ENCODE results near the gene PLBD1.

GRCh38 chr12:12180939-12181668 is 85.7 kb downstream of the LRP6 start:
- PRO-cap = no peak

- PRO-cap = no peak
Observed at GRCh38 chr12:12482128-12483346, 80.1 kb downstream of the DUSP16 start.

GRCh38 chr12:12494198-12494764 is 68.4 kb downstream of the DUSP16 start:
- PRO-cap = no peak

DNA sequence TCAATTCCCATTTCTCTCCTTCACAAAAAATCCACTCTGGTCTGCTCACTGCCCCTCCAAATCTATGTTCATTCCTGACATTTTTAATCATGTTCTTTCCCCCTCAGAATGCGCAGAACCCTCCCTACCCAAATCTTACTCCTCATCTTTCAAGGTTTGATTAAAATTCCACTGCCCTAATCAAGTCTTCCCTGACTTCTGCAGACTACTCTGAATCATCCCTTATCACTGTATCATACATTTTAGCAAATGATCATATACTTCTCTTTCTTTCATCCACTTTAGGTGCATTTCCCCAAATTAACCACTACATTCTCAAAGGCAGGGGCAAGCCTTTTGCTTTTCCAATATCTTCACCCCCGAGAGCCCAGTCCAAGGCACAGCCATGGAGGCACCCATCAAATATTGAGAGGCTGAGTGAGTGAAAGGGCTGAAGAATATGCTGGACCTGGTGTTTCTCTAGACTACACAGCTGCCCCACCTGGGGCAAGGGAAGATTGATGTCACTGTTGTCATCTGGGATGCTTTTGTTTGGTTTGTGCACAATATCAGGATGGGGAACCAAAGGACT is 51.2 kb downstream of the DUSP16 start:
- PRO-cap = no peak

DNA sequence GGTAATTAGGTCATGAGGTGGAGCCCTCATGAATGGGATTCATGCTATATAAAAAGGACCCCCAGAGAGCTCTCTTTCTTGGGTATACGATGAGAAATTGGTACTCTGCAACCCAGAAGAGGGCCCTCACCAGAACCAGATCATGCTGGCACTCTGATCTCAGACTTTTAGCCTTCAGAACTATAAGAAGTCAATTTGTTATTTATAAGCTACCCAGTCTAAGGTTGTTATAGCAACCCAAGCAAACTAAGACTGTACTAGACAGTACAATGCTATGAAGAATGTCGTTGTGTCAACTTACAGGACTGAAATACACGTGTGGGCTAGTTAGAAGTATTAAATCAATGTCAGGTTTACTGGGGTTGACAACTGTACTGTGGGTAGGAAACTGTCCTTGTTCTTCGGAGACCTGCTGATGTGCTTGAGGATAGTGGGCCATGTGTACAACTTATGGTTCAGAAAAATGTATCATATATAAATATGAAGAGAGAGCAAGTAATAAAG is 19.7 kb downstream of the DUSP16 start:
- PRO-cap = no peak

DNA sequence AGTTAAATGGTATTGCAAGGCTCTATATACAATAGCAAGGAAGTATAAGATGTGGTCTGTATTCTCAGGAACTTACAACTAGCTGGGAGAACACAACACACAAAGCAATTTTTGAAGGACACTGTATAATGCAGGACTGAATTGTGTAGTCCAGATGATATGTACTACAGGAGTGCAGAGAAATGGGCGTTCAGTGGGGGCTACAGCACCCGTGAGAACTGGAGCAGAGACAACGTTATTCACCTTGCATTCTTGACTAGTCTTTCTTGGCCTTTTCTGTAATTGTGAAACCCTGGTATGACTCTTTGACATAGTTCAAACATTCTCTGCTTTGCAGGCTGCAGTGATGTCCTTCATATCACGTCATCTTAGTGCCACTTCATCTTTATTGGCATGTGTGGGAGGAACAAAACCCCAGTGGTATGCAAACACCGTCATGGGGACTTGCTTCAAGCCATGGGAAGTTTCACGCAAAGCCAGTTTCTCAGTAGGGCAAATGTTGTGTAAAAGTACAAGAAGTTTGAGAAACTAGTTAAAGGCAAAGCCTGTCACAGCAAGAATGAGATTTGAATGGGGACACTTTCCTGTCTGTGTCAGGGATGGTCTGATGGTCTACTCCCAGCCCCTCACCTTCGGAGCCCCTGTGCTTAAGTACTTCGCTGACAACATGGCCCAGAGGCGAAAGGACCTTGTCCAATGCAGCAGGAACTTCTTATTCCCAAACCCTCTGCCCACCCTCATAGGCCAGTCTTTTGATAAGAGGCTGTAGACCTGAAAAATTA is 20.2 kb upstream of the DUSP16 start:
- PRO-cap = no peak

- PRO-cap = no peak
Observed at GRCh38 chr12:12626324-12626853, 14.7 kb downstream of the CREBL2 start.

- PRO-cap = no peak
Observed at GRCh38 chr12:12720963-12721638, 3.9 kb downstream of the CDKN1B start.

DNA sequence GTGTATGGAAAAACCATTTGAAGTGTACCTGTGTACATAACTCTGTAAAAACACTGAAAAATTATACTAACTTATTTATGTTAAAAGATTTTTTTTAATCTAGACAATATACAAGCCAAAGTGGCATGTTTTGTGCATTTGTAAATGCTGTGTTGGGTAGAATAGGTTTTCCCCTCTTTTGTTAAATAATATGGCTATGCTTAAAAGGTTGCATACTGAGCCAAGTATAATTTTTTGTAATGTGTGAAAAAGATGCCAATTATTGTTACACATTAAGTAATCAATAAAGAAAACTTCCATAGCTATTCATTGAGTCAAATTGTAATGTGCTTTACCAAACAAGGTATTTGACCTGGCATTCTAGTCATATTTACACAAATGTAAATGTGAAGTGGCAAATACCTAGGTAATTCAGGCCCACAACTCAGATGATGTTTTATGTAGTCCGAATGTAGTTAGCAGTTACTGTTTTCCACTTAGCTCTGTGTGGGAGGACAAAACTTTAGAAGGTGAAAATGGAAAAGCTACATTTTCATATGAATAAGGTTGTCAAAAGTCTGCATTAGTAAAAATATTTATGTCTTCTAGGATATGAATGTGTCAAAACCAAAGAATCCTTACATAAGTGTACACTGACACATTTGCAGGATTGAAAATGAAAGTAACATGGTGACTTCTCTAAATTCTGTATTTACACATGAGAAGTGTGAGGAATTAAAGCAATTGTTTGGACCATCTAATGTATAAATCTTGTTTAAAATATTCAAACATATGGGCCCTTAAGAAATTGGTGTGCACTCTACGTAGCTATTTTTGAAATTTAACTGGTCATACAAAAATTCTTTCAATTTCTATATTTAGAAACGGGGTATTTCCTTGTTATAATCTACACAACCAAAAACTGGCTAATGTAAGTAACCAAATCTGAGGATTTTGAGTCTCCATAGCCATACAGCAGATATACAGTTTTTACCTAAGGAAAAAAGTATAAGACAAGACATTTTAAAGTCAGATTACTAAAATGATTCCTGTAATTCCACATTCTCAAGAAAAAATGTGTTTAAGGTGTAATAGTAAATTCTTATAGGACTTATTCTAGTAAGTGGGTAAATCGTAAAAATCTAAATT is 5.3 kb downstream of the CDKN1B start:
- PRO-cap = no peak

DNA sequence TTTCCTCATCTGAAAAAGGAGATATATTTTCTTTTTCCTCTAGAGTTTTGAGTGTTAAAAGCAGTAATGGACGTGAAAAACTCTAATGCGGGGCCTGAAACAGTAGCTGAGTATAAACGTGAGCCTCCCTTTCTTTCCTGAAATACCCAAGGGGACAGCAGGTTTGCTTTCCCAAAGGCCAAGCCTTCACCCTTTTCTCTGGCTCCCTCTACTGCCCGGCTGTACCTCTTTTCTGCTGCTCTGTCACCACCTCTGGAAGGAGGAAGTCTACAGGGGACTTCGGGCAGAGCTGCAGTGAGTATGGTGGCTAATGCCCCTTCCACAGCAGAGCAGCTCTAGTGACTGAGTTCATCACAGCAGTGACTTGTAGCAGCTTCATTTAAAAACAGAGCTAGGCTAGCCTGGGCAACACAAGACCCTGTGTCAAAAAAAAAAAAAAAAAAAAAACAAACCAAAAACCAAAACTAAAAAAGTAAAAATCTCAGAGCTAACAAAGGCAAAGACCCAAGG is 23.7 kb upstream of the GPRC5D start:
- PRO-cap = no peak

- PRO-cap = no peak
Observed at GRCh38 chr12:13001698-13002036, 1.6 kb upstream of the HEBP1 start.

GRCh38 chr12:13087607-13088845 is 15.4 kb downstream of the GSG1 start:
- PRO-cap = no peak

DNA sequence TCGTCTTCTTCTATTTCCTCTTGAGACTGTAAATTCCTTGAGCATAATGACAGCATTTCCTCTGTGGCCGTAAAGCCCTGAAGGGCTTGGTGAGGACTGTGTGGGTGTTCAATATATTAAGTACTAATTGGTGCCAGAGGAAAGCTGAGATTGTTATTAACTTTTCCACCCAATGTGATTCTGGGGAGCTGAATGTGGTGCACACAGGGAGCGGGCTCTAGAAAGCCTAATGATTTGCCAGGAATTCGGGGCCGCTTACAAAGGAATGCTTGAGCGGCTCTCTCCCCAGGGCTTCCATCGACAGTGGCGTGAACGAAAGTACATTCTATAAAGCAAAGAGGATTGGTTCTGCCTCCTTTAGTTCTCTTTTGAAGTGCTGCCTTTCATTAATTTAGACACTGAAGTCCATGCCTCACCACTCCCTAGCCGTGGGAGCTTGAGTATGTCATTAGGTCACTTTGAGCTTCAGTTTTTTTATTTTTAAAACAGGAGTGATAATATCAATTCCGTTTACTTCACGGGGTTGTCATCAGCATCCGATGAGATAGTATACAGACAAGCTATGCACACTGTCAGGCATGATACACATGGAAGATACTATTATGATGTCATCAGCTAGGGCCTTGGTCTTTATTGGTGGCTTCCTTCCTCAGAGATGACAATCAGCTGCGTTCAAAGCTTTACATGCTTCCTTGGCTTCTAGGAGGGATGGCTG is 10.9 kb upstream of the GSG1 start:
- PRO-cap = no peak

DNA sequence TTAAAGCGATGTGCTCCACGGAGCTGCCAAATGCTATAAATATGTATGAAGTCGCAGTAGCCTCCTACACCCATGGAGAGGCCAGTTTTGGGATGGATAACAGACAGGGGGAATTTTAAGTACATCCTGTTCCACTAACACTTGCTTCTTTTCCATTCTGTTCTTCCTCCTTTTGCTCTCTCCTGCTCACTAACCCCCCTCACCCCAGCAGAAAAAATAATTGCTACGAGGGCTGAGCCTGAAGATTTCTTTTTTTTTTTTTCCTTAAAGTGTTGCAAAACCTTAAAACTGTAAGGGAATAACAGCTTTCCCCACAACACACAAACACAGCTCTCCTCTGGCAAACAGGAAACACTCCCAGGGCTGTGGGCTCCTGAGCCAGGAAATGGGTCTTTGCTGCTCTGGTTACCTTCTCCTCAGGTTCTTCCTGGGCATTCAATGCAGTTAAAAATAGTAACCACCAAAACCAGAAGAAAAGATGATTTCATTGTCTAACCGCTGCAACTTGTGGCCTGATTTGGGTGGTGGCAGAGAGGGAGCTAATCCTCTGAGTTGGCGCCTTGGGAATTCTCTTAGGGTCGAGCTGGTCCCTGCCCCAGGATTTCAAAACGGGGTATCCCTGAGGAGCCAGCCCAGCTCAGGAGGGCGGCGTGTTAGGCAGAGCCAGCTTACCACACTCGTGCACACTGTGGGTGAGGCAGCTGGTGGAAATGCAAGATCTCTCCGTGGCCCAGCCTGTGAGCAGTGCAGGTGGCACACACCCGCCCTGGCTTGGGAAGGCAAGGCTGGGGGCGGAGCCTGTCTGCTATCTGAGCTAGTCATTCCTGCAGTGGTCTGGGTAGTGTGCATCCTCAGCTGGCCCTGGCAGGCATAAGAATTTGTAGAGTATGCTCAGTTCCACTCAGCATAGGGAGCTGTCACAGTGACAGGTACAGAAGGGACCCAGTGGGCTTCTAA is 17.1 kb upstream of the EMP1 start:
- PRO-cap = unidirectional peak, minus-strand start at position 746 of the sequence

GRCh38 chr12:13201381-13202417 is 5.2 kb downstream of the EMP1 start:
- PRO-cap = no peak

DNA sequence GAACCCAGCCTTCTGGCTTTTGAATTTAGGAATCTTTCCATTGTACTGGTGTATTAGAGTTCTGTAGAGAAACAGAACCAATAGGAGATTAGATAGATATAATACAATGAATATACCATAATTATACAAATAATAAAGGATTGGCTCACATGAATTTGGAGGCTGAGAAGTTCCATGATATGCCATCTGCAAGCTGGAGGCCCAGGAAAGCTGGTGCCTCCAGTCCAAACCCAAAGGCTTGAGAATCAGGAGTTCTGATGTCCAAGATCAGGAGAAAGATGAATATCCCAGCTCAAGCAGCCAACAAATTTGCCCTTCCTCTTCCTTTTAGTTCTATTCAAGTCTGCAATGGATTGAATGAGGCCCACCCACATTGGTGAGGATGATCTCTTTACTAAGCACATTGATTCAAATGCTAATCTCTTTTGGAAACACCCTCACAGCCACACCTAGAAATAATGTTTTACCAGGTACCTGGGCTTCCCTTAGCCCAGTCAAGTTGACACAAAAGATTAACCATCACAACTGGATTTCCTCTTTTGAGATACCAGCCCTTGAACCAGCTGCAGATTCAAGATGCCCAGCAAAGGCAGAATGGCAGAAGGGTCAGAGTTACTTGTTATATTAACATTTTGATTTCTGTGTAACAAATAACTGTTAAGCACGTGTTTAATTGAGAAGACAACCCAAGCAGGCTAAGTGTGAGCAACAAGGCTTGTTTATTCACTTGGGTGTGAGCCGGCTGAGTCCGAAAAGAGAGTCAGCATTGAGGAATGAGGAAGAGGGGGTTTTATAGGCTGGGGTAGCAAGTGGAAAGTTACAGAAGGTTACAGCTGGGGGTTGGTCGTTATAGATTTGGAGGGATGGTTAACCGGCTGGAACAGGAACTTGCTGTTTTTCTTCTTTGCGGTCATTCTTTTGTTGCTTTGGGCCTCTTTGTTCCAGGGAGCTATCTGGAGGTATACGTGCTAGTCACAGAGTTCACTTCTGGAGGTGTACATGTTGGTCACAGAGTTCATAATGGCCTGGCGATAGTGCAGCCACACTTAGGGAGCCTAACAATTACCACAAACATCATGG is 180.2 kb downstream of the EMP1 start:
- PRO-cap = bidirectional peak, plus-strand start at position 473 of the sequence, minus-strand start at position 280 of the sequence; bidirectional peak, plus-strand start at position 977 of the sequence, minus-strand start at position 596 of the sequence

- PRO-cap = no peak
Observed at GRCh38 chr12:14403560-14404139, 38.2 kb downstream of the ATF7IP start.

DNA sequence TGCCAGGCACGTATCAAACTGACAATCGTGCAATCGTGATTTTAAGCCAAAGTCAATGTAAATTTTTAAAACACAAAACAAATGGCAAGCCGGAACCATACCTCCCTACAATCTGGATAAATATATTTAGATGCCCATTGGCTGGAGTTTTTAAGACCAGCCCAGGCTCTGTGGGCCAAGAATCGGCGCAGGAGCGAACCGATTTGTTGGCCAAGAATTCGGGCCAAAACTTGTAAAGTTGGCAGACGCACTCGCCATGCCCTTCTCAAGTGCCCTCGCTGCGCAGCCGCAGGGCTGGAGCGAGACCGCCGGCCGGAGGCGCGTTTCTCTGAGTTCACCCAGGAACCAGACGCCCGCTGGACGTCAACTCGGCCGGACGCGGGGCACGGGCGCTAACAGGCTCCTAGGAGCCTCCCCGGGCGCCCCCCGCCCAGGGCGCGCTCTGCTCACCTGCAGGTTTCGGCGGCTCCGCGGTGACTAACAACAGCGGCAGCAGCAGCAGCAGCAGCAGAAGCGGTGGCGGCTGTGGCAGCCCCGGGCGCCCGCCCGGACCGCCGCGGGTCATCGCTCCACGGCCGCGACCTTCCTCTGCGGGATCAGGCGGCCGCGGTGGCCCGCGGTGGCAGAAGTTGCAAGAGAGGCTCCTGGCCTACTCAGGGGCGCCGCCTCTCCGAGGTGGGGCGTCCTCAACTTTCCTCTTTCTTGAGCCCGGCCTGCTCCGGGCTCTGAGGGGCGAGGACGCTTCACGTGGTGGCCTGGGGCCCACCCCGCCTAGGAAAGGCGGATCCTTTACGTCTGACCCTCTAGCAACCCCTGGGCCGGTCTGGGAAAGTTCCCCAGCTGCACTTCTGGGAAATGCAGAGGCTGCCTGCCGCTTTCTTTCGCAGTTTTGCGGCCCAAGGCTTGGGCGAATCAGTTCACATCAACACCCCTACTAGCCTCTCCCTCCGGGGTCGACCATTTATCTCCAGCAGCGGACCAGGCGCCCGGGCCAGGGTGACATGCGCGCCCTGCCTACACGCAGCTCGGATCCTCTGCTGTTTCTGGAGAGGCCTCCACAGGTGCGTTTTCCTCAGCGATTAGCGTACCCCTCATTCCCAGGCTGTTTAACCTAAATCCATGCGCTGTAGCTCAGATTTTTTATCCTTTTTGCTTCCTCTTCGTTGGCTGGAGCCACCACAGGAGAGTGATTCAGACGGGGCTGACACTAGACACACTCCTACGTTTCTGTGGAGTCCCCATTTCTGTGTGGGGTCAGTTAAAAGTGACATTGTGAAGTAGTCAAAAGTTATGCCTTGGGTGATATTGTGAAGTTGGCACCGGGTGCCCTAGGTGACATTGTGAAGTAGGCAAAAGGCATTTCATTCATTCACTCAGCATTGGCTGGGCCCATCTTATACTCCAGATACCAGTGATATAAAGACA is at the start of gene PLBD1:
TSS of gene PLBD1 (minus strand) at position 752 of the 1,425 bp plus-strand sequence.
- PRO-cap = bidirectional peak, plus-strand start at position 348 of the sequence, minus-strand start at position 300 of the sequence; bidirectional peak, plus-strand start at position 519 of the sequence, minus-strand start at position 479 of the sequence; bidirectional peak, plus-strand start at position 599 of the sequence, minus-strand start at position 590 of the sequence; bidirectional peak, plus-strand start at position 845 of the sequence, minus-strand start at position 704 of the sequence; bidirectional peak, plus-strand start at position 1,194 of the sequence, minus-strand start at position 1,045 of the sequence

DNA sequence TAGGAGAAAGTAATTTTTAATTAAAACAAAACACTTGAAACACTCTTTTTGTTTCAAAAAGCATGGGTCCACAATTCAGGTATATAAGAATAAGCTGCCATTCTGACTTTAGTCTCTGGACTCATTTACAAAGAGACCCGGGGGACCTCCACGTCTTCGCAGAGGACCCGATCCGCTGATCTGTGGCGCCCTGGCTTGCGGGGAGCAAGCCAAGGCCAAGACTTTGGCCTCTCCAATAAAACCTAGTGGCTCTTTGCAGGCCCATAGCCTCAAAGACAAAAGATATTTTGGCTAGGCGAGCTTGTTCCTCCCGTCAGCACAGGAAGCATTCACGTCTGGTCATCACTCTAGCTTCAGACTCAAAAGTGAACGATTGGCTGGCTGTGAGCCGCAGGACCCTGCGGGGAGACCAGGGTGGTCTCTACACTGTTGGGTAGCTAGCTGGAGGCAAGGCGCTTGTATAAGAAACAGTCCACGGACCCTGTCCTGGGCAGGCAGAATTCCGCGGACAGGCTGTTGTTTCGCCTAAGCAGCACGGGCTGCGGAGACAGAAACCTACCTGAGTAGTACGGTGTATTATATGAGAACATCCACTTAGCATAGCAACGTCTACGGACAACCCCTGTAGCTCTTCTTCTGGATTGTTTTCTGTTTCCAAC is 636 bp upstream of the H2AJ start:
- PRO-cap = no peak

DNA sequence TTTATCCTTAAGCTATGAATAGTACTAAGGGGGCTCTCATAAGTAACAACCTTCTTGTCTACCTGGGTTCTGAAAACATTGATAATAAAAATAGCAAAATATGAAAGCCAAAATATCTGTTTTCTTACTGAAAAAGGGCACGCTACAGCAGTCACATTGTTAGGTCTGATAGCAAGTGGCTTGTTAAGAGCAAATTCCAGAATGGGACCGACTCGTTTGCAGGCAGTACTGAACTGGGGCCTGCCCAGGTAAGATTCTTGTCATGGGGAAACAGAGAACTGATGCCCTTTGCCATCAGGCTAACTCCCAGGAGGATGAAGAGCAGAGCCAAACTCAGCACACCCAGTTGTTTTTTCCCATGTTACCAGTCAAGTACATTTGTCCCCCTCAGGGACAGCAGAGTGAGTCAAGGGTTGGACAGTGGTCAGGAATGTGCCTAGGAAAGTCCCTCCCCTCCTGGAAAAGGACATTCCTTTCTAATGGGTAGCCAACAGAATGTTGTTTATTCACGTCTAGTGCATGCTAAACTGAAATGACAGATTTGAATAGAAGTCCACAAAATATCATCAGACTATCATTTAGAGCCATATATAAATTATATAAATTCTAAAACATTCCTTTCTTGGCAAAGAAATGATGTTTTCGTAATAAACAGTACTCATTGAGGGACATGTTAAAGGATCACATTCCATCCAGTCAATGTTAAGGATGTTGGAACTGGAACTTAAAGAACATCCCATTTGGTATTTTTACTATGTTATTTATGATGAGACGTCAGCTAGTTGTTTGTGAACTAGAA is 1.5 kb downstream of the ART4 start:
- PRO-cap = no peak